ENCODE measurements around the genes PTCH2 and TOE1.

- PRO-cap: no peak
- RAMPAGE, long total RNA: no peak
Measured at GRCh38 chr1:43993642-43994251, 2.3 kb downstream of the CCDC24 start.

GRCh38 chr1:43997140-43997956 lies 5.9 kb downstream of the CCDC24 start:
- PRO-cap: no peak
- RAMPAGE, long total RNA: no peak

GRCh38 chr1:44067433-44068368 lies 36.4 kb upstream of the SLC6A9 start:
- PRO-cap: no peak
- RAMPAGE, long total RNA: no peak

DNA sequence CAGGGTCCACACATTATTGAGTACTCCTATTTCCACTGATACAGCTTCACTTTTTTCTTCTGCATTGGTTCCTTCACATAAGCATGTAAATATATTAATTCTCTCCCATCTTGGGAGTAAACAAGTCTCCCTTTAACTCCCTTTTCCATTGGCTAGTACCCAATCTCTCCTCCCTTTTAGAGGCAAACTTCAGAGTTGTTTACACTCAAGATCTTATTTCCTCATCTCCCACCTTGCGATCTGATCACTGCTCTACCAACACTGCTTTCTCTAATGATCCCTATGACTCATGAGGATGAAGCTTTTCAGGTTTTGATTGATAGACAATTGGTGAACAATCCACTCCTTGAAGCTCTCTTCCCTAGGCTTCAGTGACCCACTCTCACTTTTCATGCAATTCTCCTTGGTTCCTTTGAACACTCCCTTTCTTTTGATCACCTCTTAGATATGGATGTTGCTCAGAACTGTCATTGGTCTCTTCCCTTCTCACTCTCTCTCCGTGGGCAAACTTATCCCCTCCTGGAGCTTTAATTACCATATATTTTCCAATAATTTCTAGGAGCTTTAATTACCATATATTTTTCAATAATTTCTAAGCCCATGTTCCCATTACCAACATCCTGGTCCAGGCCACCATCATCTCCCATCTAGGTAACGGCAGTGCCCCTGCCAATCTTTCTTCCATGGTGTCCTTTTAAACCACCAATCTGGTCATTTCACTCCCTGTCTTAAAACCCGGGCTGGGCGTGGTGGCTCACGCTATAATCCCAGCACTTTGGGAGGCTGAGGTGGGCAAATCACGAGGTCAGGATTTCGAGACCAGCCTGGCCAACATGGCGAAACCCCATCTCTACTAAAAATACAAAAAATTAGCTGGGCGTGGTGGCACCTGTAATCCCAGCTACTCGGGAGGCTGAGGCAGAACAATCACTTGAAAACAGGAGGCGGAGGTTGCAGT lies 20.7 kb downstream of the DMAP1 start:
- PRO-cap: no peak
- RAMPAGE, long total RNA: no peak

GRCh38 chr1:44268546-44269184 lies 55.4 kb downstream of the DMAP1 start:
- PRO-cap: no peak
- RAMPAGE, long total RNA: no peak

GRCh38 chr1:44352593-44353260 lies 2.3 kb downstream of the ERI3 start:
- PRO-cap: no peak
- RAMPAGE, long total RNA: no peak

DNA sequence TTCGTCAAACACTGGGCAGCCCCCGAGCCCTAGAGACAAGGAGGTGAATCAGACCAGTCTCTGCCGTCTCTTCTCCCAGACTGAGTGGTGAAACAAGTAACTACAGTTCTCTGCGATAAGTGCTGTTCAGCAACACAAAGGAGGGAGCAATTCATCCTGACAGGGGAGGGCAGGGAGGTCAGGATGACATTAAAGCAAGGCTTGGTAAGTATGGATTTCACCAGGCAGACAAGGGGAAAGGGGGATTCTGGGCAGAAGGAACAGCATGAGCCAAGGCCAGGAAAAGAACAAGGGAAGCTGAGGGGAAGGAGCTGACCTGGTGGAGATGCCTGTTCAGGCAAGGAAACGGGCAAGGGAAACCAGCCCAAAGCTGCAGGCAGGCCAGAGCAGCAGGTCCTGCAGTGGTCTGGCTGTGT lies 13.5 kb upstream of the ERI3 start:
- PRO-cap: no peak
- RAMPAGE, long total RNA: no peak

GRCh38 chr1:44423443-44424524 lies 18.7 kb downstream of the RNF220 start:
- PRO-cap: no peak
- RAMPAGE, long total RNA: no peak

GRCh38 chr1:44472635-44473196 lies 67.7 kb downstream of the RNF220 start:
- PRO-cap: no peak
- RAMPAGE, long total RNA: no peak

- PRO-cap: no peak
- RAMPAGE, long total RNA: no peak
Measured at GRCh38 chr1:44587826-44588276, 86.4 kb downstream of the TMEM53 start.

GRCh38 chr1:44648329-44649187 lies 25.7 kb downstream of the TMEM53 start:
- PRO-cap: no peak
- RAMPAGE, long total RNA: no peak

- PRO-cap: bidirectional peak, plus-strand start at chr1:44722175, minus-strand start at chr1:44721903
- RAMPAGE, long total RNA: no peak
Measured at GRCh38 chr1:44722026-44722450, 17.6 kb upstream of the KIF2C start.

DNA sequence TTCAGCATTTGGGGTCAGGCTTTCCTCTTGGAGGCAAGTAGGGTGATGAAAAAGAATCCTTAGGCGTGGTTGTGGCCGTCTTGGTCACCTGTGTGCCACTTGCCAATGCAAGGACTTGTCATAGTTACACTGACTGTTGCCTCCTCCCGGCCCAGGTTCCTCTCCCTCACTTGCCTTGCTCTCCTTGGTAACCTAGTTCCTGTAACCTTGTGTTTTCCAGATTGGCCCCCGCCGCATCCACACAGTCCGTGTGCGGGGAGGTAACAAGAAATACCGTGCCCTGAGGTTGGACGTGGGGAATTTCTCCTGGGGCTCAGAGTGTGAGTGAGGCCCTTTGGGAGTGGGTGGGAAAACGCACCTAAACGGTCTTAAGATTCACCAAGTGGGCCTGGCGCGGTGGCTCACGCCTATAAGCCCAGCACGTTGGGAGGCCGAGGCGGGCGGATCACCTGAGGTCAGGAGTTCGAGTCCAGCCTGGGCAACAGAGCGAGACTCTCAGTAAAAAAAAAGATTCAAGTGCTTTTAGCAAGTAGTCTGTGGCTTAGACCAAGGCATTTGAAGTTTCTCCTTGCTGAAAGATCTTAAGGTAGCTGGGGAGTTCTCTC lies 1.2 kb downstream of the RPS8 start:
- PRO-cap: no peak
- RAMPAGE, long total RNA: no peak

DNA sequence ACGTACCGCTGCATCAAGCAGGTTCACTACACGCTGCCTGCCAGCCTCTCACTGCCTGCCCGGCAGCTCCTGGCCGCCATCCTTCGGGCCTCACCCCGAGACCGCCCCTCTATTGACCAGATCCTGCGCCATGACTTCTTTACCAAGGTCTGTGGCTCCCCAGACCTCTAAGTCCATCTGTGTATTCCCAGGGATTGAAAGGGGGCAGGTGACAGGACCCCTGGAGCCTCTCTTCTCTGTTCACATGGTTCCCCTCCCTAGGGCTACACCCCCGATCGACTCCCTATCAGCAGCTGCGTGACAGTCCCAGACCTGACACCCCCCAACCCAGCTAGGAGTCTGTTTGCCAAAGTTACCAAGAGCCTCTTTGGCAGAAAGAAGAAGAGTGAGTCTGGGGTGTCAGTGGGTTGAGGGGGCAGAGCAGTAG lies 2.8 kb downstream of the PLK3 start:
- PRO-cap: no peak
- RAMPAGE, long total RNA: no peak

- PRO-cap: no peak
- RAMPAGE, long total RNA: no peak
Measured at GRCh38 chr1:44805590-44806328, 1.4 kb downstream of the DYNLT4 start.

DNA sequence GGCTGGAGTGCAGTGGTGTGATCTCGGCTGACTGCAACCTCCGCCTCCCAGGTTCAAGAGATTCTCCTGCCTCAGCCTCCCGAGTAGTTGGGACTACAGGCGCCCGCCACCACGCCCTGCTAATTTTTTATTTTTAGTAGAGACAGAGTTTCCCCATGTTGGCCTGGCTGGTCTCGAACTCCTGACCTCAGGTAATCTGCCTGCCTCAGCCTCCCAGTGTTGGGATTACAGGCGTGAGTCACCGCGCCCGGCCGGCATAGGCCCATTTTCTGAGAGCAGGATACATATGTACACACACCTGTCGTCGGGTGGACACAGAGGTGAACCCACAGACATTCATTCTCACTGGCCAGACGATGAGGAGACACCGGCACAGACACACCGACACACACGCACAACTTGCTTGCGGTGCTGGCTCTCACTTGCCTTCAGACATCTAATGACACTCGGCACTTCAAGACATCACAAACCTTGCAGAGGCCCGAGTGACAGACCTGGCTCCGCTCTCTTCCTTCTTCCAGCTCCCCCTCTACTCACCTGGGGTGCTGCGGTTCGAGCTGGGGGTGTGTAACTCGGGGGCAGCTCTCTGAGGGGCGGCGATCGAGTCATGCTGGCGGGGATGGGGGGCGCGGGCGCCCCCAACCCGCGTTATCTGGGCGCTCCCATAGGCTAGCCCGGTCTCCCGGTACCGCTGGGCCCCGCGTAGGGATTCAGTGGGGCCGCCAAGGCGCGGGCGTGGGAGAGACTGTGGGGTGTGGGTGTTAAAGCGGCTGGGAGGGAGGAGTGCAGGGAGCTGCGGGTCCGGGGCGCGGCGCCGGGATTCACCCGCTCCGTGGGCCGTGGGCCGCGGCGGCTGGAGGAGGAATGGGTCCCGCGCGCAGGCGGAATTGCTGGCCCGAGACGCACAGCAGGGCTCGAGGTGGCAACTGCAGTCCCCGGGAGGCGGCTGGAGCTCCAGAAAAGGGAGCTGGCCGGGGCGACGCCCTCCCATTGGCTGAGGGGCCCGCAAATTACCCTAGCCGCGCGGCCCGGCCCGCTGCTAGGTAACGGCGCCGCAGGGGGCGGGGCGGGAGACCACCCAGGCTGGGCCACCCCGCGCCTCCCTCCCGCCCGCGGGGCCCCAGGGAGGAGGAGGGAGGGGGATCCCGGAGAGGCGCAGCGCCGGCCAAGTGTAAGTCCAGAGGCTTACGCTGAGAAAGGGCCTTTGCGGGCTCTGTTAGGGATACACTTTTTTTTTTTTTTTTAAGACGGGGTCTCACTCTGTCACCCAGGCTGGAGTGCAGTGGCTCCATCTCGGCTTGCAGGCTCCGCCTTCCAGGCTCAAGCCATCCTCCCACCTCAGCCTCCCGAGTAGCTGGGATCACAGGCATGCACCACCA lies at the start of gene PTCH2:
TSS of gene PTCH2 (minus strand) at position 930 of the 1,379 bp plus-strand sequence.
- PRO-cap: no peak
- RAMPAGE, long total RNA: no peak

- PRO-cap: no peak
- RAMPAGE, long total RNA: no peak
Measured at GRCh38 chr1:45017580-45018277, 5.7 kb downstream of the UROD start.

DNA sequence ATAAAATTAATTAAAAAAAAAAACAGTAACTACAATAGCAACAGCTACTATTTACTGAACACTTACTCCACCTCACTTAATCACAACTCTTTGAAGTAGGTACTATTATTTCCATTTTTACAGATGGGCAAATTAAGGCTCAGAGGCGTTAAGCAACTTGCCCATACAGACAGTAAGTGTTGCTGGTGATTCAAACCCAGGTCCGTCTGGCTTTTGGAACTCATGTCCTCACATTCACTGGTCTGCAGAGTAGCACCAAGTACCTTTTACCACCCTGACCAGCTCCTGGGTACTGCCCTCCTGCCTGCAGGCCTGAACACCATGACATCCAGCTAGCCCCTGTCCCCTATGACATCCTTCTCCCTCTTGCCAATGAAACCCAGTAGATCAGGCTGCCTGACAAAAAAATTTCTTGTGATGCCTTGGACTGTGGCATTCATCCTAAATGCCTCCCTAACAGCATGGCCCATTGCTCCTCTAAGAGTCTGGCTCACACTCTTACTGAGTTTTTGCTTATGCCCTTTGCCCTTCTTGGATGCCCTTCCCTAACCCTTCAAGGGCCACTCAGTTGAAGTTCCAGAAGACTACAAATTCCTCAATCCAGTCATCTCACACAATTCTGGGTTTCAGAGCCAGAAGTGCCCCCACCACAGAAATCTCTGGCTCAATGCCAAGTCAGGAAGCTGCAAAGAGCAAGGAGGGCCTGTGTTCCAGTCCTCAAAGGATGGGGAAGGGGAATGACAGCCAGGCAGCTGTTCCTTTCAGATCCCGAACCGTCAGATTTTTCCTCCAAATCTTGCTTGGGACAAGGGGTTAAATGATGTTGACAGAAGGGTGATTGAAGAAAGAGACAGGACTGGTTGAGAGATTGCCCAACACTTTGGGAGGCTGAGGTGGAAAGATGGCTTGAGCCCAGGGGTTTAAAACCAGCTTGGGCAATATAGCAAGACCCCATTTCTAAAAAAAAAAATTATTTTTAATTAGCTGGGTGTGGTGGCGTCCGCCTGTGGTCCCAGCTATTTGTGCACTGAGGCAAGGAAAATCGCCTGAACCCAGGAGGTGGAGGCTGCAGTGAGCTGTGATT lies 1.0 kb upstream of the HPDL start:
- PRO-cap: no peak
- RAMPAGE, long total RNA: no peak

- PRO-cap: bidirectional peak, plus-strand start at chr1:45339706, minus-strand start at chr1:45339527; bidirectional peak, plus-strand start at chr1:45340035, minus-strand start at chr1:45340004; bidirectional peak, plus-strand start at chr1:45340223, minus-strand start at chr1:45340120; bidirectional peak, plus-strand start at chr1:45340580, minus-strand start at chr1:45340477
- RAMPAGE, long total RNA: no peak
Measured at GRCh38 chr1:45339652-45340749, at the start of gene TOE1. TOE1 (plus strand) TSS chr1:45340170.

DNA sequence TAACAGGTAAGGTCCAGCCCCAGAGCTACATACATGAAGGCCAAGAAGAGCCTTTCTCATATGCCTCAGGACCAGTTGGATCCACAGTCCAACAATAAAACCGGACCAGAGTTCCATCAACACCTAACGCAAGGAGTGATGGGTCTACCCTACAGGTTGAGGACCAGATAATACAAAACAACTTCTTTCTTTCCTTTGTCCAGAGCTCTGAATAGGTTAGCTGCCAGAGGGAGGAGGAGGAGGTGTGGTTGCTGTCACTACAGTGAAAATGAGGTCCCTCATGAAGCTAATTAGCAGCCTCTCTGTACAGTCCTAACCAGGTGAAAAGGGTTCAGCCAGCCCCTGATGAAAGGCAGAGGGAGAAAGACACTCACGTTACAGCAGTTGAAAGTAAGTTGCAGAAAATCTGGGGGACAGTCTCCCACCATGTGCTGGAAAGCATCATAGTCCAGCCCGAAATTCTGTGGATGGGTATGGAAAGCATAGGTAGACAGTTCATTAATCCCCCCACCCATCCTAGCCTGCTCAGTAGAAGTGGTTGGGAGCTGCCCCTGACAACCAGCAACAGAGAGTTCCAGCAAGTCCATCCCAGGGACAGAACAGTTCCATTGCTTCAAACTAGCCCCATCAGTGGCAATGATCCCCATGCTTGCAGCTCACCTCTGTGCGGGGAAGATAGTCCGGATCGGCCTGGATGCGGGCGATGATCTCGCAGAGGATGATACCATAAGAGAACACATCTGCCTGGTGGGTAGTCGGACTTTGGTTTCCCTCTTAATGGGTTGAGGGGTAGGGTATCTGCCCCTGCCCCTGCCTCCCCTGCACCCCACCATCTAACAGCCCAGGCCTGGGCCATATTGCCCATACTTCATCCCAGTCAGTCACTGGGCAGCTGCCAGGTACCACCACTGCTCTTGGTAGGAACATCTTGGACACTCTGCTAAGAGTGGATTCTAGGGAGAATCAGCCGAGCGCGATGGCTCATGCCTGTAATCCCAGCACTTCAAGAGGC lies 6.7 kb downstream of the TOE1 start:
- PRO-cap: no peak
- RAMPAGE, long total RNA: no peak

Measured in OCI-LY7 (cell line).